ENCODE measurements around the genes KLHL41 and DYNC1I2.

- PRO-cap, result no peak
Observed at GRCh38 chr2:168086815-168087539, 160.4 kb downstream of the STK39 start.

DNA sequence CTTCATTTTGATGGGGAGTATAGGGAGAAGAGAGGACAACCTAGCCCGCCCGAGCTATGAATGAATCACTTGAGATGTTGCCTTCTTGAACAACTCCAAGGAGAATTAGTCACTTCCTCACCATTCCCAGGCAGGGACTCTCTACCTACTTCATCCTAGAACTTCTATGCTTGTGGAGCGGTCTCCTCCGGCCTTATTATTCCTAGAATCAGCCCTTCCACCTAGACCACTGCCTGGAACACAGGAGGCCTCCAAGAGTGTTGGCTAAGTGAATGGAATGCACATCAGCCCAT lies 57.5 kb downstream of the STK39 start:
- PRO-cap, result unidirectional peak, minus-strand start at position 62 of the sequence

DNA sequence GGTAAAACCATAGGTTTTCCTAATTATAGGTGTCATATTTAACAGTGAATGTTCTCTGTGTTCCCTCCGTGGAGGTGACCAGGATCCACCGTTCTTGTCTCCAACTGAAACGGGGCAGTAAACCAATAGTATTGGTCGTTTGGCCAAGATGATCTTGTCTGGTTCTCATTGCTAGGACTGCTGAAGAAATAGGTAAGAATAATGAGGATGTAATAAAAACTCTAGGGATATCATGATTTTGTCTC lies 998 bp upstream of the STK39 start:
- PRO-cap, result no peak

DNA sequence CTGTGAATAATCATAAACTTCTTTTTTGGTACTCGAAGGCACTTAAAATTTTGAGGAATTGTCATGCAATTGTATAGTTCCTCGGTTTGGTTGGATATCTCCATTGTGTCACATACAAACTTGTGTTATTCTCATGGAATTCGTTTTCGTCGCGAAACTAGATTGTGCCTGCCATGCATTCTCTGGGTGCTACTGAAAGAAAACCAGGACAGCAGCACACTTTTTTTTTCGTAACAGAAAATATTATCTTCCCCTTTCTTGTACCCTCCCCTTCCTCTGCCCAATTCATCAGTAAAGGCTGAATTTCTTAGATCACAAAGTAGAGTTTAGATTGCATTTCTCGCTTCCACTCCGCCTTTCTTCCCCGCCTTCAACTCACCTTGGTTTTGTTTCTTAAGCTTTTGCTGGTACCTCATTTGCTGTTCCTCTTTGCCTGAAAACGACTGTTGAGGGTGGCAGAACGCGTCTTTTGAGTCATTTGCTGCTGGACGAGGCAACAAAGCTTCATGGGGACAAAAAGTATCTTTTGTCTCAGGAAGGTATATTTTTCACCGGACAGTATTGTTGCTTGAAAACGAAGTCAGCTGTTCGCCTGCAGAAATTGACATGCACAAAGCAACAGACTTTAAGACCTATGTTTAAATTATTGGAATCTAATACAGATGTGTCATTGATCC lies 1.4 kb downstream of the CERS6 start:
- PRO-cap, result no peak

DNA sequence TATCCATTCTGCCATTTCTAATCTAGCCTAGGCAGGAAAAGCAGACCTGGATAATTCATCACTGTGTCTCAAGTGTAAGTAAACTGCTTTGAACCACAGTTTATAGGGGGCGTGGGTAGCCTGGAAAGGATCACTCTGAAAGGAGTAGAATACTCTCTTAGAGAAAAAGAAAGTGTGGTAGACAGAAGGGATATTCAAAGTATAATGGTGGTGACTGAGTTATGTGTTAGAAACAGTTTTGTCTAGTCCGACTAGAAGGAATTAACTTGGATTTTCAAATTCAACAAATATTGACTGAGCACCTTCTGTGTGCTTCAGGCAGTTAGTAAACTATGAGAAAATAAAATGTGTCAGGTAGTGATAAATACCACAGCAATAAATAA lies 40.9 kb downstream of the CERS6 start:
- PRO-cap, result no peak

DNA sequence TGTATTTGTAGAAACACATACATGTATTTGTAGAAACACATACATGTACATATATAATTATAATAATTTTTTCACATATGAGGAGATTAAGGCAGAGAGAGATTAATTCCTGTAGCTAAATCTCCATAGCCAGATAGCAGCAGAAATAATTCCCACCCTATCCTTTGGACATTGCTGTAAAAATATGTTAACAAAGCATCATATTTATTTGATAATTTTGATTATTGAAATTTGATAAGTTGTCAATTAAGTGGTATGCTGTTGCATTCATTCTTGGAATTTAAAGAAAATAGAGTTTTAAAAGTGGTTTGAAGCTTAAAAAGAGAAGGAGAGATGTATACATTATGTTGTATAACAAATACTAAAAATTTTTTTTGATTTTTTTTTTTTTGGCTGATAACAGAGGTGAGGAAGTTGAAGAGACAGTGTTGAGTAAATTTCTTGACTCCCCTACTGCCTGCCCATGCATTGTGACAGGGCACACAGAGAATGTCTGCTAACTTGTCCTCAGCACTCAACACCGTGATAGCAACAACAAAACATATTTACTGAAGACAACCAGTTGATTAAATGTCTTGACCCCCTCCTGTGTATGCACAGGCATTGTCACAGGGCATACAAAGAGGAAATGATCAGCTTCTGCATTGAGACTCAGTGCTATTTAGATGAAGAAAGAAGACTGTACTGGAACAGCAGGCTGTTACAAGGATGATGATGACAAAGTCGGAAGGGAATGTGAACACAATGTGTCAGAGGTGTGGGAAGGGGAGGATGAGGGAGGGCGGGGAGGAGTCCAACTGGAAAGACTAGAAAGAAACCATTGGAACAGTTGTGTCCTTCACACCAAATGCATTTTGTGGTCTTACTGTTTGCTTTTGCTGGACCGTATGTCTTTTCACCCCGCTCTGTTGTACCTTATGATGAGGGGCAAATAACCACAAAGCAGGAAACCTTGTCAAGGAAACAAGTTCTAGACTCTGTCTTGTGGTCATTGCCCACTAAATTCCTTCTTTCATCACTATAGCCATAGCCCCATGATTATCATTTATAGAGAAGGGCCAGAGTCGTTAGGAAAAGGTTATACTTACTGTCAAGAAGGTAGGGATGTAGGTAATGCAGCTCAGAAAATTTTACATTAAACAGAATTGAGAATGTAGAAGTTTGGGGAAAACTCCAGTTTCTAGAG lies 89.5 kb downstream of the CERS6 start:
- PRO-cap, result no peak

GRCh38 chr2:168639495-168639987 lies 162.9 kb upstream of the NOSTRIN start:
- PRO-cap, result no peak

GRCh38 chr2:168971915-168972317 lies 59.2 kb downstream of the ABCB11 start:
- PRO-cap, result no peak

DNA sequence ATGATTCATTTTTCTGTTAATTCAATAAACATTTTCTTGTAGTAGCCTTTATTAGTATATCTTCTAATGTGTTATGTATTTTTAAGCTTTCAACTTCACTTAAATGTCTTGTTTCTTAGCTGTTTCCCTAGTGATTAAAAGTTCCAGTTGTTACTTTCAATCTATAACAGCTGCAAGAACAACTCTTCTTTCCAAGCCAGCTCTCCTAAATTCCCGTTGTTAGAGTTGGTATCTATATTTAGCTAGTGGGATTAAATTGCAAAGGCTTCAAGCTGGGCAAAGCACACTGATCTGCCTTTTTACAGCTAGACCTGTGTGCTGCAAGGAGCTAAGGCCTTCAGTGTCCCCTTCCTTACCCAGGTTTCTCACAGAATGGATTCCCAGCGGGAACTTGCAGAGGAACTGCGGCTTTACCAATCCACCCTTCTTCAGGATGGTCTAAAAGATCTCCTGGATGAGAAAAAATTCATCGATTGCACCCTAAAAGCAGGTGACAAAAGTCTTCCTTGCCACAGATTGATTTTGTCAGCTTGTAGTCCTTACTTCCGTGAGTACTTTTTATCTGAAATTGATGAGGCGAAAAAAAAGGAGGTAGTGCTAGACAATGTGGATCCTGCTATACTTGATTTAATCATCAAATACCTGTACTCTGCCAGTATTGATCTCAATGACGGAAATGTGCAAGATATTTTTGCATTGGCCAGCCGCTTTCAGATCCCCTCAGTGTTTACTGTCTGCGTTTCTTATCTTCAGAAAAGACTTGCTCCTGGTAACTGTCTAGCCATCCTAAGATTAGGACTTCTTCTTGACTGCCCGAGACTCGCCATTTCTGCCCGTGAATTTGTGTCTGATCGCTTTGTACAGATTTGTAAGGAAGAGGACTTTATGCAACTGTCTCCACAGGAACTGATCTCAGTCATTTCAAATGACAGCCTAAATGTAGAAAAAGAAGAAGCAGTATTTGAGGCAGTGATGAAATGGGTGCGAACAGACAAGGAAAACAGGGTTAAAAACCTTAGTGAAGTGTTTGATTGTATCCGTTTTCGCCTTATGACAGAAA lies at the start of gene KLHL41:
KLHL41 (plus strand) TSS at position 296 of the 1,060 bp plus-strand sequence.
- PRO-cap, result no peak

- PRO-cap, result no peak
Observed at GRCh38 chr2:169761360-169762069, 27.9 kb downstream of the KLHL23 start.

GRCh38 chr2:169827597-169828321 lies 505 bp downstream of the UBR3 start:
- PRO-cap, result unidirectional peak, plus-strand start at chr2:169827662; bidirectional peak, plus-strand start at chr2:169827823, minus-strand start at chr2:169827707; bidirectional peak, plus-strand start at chr2:169827908, minus-strand start at chr2:169827913; unidirectional peak, minus-strand start at chr2:169828139

GRCh38 chr2:170013872-170014179 lies 164.1 kb upstream of the MYO3B start:
- PRO-cap, result no peak

- PRO-cap, result no peak
Observed at GRCh38 chr2:170711542-170712556, 3.3 kb upstream of the SP5 start.

- PRO-cap, result no peak
Observed at GRCh38 chr2:170717449-170717803, 2.3 kb downstream of the SP5 start.

GRCh38 chr2:170817822-170818738 lies 1.4 kb downstream of the GAD1 start:
- PRO-cap, result no peak

DNA sequence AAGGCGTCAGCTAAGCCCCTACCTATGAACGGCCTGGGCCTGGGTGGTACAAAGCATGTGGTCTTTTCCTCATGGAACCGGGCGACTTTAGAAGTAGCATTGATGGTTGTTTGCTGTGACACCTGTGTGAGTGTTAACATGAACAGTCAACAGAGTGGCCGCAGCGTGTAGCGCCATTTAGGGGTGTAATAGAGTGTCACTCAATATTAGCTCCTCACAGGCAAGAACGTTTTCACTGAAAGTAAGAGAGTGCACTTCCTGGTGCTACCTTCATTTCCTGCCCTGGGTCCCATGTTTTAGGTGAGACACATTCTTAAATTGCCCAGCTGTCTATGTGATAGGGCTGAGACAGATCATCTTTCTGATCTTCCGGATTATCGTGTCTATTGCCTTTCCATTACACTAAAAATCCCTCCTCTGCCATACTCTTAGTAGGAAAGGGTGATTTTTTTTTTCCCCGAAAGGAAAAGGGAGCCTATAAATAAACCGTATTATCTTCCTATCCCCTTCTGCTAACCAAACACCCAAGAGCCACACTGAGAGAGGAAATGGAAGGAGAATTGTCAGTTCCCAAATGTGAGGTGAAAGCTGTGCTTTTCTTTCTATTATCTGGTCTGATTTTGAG lies 1.3 kb downstream of the GORASP2 start:
- PRO-cap, result no peak

GRCh38 chr2:171687105-171687595 lies at the start of gene DYNC1I2:
Gene DYNC1I2 (plus strand): TSS chr2:171687469.
- PRO-cap, result no peak

GRCh38 chr2:172094136-172095201 lies 8.2 kb downstream of the DLX2 start:
- PRO-cap, result bidirectional peak, plus-strand start at chr2:172094897, minus-strand start at chr2:172094781

DNA sequence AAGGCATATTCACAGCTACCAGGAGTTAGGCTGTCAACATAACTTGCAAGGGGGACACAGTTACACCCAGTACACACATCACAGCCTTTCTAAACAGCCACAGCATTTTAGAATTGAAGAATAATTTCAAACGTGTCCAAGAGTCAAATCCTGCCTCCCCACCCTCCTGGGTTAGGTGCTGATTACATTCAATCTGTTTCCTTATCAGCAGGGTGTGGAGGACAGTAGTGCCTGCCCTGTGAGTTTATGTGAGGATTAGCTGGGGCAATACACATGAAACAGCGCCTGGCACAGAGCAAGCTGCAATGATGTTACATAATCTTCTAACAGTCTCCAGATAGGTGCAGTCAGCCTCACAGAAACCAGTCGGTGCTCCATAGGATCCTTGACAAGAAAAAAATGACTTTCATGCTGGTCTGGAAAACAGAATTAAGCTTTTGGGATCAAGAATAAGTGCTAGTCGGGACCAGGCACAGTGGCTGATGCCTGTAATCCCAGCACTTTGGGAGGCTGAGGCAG lies 91.7 kb upstream of the ITGA6 start:
- PRO-cap, result bidirectional peak, plus-strand start at position 326 of the sequence, minus-strand start at position 168 of the sequence

- PRO-cap, result unidirectional peak, minus-strand start at chr2:172461882
Observed at GRCh38 chr2:172461672-172462355, 34.4 kb downstream of the ITGA6 start.